Frontal cortex (tissue), 2 donors: ENCODE data around the gene MFSD11.

DNA sequence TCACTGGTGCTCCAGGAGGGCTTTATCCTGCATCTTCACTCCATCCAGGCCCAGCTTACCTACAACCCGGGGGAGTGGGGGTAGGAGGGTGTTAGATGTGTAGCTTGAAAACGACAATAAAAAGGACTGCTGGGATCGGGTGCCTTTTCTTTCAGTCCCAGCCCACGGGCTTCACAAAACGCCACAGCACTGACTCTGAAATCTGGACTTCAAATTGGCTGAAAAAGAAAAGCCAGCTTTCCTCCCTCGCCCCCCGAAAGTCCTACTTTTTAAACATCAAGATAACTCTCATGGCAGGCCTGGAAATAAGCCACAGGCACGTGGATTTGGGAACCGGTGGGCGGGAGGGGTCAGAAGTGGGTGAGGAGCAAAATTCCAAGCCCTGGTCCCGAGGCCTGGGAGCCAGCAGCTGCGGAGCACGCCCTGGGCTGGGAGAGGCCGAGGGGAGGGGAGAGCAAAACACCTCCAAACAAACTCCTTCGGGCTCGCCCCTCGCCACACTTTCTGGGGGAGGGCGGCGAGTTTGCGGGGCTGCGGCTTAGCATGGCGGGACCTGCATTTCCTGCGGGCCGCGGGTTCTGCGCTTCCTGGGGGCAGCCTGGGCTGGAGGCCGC, 754 bp downstream of the MXRA7 start:
- RAMPAGE, long total RNA, result no peak

DNA sequence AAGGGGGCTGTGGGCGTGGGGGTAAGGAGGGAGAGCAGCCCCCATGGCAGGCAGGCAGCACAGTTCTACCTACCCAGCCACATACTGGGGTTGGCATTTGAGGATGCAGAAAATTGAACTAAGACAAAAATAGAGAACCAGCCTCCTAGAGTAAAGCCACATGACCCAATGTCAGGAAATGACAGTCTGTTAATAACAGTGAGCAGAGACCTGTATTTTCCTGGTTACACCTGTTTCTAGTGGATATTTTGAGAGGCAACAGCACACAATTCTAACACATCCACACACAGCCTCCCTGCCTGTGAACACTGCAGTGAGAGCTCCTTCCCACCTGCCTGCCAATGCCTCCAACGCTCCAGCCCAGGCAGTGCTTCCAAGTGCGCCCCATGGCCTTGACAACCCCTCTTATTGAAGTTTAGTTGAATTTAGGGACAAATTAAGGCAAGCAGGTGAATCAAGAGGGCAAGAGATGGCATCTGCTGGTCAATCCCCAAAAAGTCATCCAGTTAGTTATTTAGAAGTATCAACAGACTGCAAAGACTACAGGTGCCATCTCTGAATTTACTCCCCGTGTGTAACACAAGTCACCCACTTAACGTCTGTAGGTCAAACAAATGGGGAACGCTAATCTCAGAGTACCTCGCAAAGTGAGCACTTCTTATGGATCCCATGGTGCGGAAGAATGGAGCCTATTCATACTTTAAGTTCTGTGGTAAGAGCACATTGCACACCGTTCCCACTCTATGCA, 4.7 kb upstream of the MXRA7 start:
- RAMPAGE, long total RNA, result no peak

DNA sequence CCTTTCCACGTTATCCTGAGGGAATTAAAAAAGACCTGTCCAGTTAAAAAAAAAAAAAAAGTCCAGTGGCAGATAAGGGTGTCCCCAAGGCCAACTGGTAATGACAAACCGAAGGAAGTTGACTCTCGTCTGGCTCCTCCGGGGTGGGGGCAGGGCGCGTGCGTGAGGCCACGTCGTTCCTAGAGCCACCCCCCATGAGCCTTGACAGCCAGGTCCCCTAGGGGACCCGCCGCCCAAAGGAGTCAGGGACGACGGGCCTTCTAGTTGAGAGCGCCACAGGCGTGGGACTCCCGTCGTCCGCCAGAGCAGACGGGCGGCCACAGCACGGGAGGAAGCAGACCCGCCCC, 592 bp downstream of the JMJD6 start:
- RAMPAGE, long total RNA, result no peak

GRCh38 chr17:76737459-76738536, at the start of gene MFSD11:
MFSD11 (plus strand) TSS chr17:76738119.
- RAMPAGE, long total RNA, result no peak

GRCh38 chr17:76752869-76754127, 15.4 kb downstream of the MFSD11 start:
- RAMPAGE, long total RNA, result no peak

- RAMPAGE, long total RNA, result no peak
Measured at GRCh38 chr17:76841762-76842486, 26.3 kb upstream of the MGAT5B start.

GRCh38 chr17:76969439-76969810, 101.2 kb downstream of the MGAT5B start:
- RAMPAGE, long total RNA, result no peak

DNA sequence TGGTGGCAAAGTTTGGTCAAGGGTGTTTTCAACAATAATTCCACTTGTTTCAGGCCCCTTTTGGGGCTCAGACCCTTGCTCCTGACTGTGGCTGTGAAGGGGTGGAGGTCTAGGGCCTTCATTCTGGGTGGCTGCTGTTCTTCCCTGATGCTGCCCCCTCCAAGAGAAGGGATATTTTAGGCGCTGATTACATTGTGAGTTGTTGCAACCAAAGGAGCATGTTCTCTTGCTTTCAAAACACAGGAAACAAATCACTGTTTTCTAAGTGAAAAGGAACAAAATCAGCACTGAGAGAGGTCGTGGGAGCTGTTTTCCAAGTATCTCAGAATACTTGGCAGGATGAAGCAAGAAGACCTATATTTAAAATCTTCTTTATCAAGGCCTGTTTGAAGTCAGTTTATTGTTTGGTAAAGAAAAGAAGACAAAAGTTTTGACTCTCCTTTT, 25.3 kb upstream of the SEC14L1 start:
- RAMPAGE, long total RNA, result no peak

DNA sequence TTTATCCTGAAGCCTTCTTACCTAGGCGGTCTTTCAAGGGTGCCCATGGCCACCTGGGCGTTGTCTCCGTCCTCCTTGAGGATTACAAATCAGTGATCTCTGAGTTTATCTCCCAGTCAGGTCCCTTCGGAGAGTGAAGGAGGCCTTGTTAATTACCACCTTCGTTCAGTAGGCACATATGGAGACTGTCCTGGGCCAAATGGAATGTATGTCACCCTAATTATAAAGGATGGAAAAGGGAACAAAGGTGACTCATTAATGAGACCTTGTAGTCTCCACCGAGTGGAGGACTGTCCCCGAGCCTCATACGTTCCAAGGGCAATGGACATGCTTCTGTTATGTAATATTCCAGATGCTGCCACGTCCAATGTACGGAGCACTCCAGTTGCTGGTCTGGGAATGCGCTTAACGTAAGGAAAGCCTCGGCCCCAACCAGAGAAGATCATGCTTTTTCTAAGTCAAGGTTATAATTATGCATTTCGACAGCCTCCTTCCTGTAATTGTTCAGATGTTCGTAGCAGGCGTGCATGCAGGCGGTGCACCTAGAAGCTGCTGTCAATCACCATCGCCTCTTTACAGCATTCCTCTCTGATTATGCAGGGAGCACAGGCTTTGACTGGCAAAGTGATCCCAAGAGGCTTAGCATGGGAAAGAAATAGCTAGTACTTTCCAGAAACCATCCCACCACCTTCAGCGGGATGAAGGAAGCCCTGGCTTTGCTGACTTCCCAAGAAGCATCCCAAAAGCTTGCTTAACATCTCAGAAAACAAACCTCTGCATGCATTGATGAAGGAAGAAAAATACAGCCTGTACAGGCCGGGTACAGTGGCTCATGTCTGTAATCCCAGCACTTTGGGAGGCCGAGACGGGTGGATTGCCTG, 22.3 kb upstream of the SEC14L1 start:
- RAMPAGE, long total RNA, result no peak

DNA sequence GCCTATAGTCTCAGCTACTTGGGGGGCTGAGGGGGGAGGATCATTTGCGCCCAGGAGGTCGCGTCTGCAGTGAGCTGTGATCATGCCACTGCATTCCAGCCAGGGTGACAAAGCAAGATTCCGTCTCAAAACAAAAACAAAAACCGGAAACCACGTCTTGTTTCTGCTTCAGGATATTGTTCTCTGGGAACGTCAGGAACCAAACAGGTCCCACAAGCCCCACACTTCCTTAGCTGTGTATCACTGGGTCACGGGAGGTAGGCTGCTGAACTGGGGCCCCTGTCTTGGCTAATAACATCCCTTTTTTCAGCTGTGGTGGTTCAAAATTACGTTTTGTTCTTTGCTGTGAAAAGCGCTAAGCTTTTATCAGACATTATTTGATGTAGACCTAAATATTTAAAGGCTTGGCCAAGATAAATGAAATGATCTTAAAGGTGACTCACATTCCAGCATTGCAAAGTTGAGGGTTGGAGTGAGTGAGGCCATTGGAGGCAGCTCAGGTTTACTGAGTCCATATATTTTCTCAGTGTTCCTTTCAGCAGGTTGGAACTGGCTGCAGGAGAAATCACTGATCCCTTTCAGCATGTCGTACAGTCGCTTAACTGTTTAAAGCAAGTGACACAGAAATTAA, 16.4 kb upstream of the SEC14L1 start:
- RAMPAGE, long total RNA, result no peak

DNA sequence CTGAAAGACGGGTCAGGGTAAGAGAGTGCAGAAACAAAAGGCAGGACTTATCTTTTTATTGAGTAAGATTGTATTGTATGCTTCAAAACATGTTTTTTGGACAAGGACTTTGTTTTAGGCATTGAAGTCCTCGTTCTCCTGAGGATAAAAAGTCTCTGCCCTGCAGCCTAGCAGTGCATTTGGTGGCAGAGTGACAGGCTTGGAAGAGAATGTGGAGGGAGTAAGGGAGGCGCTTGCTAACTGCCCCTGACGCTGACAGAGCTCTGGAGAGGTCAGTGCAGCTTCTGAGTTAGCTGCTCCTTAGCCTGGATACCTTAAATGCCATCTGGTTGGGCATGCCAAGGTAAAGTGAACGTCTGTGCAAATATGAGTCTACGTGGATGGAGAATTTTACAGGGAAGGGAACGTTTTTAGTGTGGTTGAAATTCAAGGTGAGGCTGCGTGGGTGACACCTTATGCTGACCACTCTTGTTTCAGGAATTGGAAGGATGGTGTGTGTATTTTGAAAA, 44.3 kb downstream of the SEC14L1 start:
- RAMPAGE, long total RNA, result no peak

- RAMPAGE, long total RNA, result no peak
Measured at GRCh38 chr17:77194495-77195044, 53.8 kb downstream of the SEC14L1 start.

DNA sequence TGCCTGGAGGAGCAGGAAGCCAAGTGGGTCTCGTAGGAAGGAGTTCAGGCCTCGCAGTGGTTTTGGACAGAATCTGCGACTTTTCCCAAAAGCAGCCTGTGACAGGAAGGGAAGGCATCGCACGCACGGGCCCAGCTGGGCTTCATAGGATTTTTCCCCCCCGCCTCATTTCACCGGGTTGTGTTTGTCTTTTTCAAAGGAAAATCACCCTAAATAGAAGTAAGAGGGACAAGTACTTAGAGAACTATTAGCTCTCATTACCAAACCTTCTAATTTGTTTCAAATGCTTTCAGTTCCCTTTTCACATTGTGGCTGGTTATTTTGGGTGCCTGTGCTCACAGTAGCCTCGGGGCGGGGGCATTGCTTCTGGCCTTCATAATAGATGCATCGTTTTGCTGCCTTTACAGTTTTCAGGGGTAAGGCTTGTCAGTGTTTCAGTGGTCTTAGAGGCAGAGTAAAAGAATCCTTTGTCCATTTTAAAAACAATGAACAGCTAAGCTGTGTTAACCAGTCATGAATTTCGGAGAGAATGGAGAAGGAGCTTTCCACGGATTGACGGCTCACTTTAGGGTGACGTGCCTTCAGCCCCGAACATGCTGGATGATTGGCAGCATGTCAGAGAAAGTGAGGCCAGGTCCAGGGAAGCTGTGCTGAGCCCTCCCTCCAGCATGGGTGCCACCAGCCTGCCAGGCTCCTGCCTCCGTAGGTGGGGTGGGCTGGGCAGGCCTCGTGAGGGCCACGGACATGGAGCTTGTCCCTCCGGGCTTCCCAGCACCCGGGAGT, 68.8 kb upstream of the SEPTIN9 start:
- RAMPAGE, long total RNA, result no peak

DNA sequence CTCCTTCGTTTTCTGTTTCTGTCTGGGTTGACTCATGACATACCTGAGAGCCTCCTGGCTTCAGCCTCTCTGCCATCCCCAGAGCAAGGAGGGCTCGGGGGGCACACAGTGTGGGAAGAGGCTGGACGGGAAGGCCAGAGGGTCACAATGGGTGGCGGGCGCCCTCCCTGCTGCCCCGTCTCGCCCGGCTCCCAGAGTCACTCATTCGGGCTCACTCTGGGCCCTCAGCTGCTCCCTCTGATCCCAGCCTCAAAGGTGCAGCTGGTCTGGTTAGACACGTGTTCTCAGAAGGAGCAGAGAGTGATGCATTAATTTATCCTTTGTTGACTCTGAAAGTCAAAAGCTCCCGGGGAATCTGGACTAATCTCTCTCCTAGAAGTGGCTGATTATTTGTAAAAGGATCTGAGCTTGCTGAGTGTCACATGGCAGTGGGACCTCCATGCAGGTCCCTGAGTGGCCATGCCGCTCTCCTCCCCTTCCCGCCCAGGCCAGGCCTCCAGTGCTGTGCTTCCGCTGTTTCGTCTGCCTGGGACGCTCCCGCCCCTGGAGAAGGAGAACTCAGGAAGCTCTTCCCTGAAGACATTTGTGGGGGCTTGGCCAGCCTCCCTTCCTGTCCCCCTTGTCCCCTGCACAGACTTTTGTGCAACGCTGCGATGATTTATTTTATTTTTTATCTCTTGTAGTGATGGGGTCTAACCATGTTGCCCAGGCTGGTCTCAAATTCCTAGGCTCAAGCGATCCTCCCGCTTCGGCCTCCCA, 52.9 kb upstream of the SEPTIN9 start:
- RAMPAGE, long total RNA, result no peak

GRCh38 chr17:77242428-77242932, 38.8 kb upstream of the SEPTIN9 start:
- RAMPAGE, long total RNA, result no peak

DNA sequence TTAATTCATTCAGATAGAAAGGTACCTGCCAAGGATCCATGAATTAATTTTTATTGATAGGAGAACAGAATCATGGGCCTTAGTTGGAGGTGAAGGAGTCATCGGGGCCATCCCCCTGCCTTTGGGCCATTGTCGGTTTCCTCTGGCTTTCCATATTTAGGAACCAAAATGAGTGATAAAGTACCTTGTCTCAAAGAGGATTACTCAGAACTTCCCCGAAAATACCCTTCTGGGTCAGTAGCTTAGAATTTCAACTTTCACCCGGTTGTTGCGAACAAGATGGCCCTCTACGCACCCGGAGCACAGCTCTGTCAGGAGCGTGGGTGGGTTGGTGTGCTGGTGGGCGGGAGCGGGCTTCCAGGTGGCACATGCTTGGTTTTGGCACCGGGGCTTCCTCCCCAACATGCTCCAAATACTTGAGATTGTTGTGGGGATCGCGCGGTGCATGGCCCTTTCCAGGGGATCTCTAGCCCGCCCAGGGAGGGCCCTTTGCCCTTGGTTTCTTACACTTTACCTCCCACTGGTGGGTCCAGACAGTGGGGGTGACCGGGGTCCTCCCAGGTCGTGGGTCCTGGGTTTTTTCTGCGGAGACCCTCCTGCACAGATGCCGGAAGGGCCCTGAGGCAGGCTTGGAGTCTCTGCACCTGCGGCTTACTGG, 1.3 kb downstream of the SEPTIN9 start:
- RAMPAGE, long total RNA, result no peak

DNA sequence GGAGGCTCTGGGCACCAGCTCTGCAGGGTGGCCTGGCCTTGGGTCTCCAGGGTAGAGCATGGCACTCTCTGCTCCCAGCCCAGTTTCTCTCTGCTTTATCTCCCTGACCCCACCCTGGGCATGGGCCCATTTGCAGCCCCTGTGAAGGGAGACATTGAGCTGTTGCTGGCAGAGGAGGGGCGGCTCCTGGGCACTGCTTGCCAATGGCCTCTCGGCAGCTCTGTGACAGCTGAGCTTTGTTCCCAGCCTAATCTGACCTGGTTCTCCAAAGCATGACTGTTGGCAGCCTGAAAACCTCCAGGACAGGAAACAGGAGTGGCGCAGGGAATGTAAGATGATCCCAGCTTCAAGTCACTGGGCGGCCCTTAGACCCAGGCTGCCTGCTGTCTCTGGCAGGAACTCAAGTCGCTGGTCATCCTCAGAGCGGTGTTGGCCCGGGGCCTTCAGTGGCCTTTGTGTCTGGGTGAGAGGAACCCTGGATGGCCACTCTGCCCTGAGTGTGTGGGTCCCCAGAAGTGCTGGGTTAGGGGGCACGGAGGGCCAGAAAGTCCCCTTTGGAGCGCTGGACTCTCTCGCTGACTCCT, 6.3 kb downstream of the SEPTIN9 start:
- RAMPAGE, long total RNA, result no peak

DNA sequence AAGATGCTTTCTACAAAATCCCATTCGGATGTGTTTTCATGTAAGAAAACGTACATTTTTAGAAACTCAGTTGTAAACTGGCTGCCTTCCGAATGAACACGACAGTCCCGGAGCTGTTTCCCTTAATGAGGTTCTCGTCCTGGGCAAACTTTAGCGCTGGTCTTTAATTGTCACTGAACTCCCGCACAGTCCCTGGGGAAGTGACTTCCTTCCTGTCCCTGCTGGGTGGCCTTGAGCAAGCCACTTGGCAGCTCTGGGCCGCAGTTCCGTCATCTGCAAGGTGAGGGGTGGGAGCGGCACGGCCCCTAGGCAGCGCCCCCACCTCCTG, 41.1 kb downstream of the SEPTIN9 start:
- RAMPAGE, long total RNA, result no peak

GRCh38 chr17:77371895-77372354, 90.6 kb downstream of the SEPTIN9 start:
- RAMPAGE, long total RNA, result no peak

DNA sequence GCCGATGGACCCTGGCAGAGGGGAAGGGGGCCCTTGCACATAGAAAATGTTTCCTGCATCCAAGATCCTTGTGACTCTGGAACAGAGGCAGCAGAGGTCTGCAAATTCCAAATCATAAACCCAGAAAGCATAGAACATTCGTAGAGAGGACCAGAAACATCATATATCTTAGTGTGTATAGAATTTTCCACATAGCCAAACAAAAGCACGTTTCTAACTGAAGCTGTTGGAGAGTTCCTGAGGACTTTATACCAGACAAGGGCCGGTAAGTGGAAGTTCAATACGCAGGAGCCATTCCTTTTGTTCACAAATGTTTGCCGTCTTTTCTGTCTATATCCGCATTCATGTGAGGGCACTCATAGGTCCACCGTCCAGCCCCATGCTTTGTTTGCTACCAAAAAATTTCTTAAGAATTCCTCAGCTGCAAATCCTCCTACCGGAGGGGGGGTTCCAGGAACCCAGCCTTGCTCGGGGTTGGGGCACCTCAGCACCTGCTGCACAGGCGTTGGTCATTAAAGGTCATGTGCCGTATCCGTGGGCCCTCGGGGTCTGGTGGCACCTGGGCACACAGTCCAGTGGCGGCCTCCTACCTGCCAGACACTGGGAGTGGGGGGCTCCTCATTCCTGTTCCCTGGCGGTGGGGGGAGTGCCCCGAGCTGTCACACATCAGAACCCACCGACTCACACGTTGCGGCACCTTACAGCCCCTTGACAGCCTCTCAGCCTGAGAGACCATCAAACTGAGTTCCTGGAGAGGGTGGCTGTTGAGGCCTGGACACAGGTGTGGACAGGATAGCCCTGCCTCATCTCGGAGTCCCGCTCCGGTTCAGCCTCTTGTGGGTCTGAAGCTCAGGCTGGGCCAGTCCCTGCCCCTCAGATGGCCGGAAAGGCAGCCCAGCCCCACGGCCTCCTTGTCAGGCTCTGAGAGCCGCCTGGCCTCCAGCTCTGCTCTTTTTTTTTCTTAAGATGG, 136.4 kb downstream of the SEPTIN9 start:
- RAMPAGE, long total RNA, result no peak